Skeletal muscle tissue (tissue), 7 donors: ENCODE results near the gene PCDH9.

- PRO-cap, 3 experiments, result no peak in any of the 3 experiments
- RAMPAGE, long total RNA, result no peak
- RRBS, 2 experiments, result no CpG with 5 or more reads among the region's 6 CpGs
These were observed 1289.2 kb downstream of the PCDH9 start for GRCh38 chr13:65940883-65941401.

DNA sequence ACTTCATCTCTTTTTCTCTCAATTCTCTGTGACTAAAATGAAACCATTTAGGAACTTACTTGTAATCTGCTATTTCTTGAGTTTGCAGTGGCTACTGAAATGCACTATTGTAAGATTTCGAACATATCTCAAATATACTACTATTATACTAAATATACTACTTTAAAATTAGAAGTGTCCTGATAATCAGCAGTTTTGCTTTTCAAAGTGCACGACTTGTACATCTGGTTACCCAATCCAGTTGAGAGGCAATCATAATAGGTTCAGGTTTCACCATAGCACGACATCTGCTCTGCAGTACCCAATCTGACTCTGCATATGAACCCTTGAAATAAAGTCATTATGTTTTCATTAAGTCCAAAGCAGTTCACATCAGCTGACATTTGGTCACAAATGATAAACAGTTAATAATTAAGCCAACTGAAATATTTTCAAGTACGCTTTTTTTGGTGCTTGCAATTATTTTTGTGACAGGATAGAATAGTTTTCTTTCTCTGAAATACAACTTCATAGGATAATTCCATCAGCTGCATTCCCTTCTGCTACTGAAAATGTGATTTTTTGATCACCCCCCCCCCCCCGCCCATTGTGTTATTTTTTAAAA lies 90.6 kb downstream of the PCDH9 start:
- PRO-cap, 3 experiments, result no peak in any of the 3 experiments
- RAMPAGE, long total RNA, result no peak
- RRBS, 2 experiments, result no CpG with 5 or more reads among the region's 5 CpGs

DNA sequence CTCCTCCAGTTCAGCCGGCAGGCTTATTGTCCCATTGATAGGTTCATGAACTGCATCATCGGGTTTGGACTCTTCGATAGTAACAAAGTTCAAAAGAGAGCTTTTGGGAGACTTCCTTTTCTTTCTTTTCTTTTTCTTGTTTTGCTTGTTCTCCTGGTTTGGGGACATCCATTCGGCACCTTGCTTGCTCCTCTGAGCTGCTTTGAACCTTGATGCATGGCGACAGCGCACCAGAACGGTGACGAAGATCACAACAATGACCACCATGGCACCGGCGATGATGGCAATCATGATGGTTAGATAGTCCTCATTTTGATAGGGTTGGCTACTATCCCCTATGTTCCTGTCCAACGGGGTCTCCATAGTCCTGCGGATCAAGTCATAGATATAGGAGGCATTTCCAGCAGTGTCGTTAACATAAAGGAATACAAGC lies 4.4 kb downstream of the PCDH9 start:
- PRO-cap, 3 experiments, result no peak in any of the 3 experiments
- RAMPAGE, long total RNA, result no peak
- RRBS, 2 experiments, result no CpG with 5 or more reads among the region's 13 CpGs

- PRO-cap, 3 experiments, result peak in 3 of 3 experiments; most common plus-strand start chr13:67230551 (in 2); most common minus-strand start chr13:67230331 (in 2)
- RAMPAGE, long total RNA, result start-site peak on the minus strand at chr13:67230291-67230336, 87 and 43 reads in 2 replicates
- RRBS, 2 experiments, result 2% methylated on average over 37 to 38 of the region's 63 CpGs
These were observed at the start of gene PCDH9 for GRCh38 chr13:67229919-67230778. PCDH9 (minus strand) TSS chr13:67230336.

- PRO-cap, 3 experiments, result no peak in any of the 3 experiments
- RAMPAGE, long total RNA, result no peak
- RRBS, 2 experiments, result no CpG with 5 or more reads among the region's 8 CpGs
These were observed 886.7 kb downstream of the KLHL1 start for GRCh38 chr13:69221481-69222058.

GRCh38 chr13:71865742-71866855 lies 905 bp downstream of the DACH1 start:
- PRO-cap, 3 experiments, result no peak in any of the 3 experiments
- RAMPAGE, long total RNA, result no peak
- RRBS, 2 experiments, result 2% methylated on average over 36 of the region's 103 CpGs

DNA sequence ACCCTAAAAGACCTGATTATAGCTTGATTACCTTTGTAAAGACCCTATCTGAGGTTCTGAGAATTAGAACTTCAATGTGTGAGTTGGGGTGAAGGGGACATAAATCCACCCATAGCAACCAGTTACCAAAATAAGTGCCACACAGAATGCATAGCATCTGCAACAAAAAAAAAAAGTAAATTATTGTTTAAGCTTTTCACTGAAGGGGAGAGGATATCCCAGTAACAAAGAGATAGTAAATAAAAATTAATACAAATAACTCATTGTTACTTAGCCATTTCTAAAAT lies 175.2 kb downstream of the MZT1 start:
- PRO-cap, 3 experiments, result no peak in any of the 3 experiments
- RAMPAGE, long total RNA, result no peak

- PRO-cap, 3 experiments, result no peak in any of the 3 experiments
- RAMPAGE, long total RNA, result no peak
- RRBS, 2 experiments, result no CpG with 5 or more reads among the region's 1 CpG
These were observed 4.2 kb downstream of the KLF5 start for GRCh38 chr13:73063081-73063366.

DNA sequence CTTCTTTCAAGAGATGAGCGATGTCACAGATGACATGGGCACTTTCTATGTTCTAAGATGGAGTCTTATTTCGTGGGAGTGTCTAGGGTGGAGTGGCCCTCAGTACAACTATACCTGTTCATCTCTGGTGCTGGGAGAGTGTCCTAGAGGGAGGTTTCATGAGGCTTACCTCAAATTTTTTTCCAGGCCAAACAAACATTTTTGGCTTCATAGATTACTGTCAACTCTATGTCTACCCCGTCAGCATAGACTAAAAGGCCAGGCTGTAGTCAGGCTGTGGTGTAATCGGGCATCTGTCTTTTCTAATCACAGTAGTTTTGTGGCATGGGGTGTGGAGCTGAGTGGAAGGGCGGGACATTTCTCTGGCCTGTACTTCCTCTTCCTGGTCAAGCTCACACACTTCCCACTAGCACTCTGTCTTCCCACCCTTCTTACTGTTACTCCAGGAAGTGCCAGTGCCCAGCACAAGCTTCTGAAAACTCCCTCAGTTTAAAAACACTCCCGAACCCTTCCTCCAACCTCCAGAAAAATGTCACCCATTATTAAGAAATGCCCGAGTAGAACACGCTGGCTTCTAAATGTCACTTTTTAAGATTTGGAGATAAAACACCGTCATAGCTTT lies 229.7 kb downstream of the KLF5 start:
- PRO-cap, 3 experiments, result no peak in any of the 3 experiments
- RAMPAGE, long total RNA, result no peak
- RRBS, 2 experiments, result no CpG with 5 or more reads among the region's 9 CpGs

DNA sequence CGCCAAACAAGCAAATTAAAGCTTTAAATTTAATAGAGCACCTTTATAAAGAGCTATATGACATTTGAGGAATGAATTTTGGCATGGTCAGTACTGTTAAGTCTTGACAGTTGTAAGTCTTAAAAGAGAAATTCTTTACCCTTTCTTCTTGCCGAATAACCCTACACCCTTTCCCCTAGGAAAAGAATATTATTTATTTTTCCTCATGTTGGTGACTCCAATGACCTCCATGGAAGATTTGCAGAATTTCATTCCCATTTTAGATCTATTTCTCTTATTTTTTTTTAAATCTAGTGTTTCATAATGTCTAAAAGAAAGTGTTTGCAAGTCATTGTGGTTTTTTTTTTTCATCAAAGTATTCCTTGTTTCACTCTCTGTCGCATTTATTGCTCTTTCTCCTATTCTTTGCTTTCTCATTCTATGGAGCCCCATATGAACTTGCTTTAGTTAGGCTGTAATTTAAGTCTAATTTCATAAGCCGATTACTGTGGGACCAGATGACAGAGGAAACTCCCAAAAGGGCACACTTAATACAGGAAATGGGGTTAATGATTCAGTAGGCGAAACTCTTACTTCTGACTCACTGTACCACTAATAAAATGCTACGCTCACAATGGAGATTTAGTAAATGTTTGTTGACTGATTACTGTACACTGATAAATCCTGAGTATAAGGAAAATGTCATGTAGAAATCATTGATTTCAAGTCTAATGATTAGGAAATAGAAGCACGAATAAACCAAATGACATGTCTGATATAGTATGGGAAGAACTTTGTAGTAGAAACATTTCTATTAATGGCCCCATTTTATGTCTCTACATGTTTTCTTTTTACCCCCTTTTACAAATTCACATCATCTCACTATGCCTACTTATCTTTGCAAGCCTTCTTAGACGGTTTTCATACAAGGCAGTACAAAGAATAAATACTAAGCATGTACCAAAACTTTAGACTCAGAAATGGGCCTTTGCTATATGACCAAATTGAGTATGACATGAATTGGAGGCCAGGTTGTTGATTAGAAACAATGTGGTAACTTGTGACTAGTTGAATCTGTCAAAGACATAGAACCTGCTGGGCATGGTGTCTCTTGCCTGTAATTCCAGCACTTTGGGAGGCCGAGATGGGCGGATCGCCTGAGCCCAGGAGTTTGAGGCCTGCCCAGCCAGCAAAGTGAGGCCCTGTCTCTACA lies 276.4 kb downstream of the KLF5 start:
- PRO-cap, 3 experiments, result no peak in any of the 3 experiments
- RAMPAGE, long total RNA, result no peak
- RRBS, 2 experiments, result no CpG with 5 or more reads among the region's 11 CpGs

GRCh38 chr13:73399494-73399693 lies 340.6 kb downstream of the KLF5 start:
- PRO-cap, 3 experiments, result no peak in any of the 3 experiments
- RAMPAGE, long total RNA, result no peak

DNA sequence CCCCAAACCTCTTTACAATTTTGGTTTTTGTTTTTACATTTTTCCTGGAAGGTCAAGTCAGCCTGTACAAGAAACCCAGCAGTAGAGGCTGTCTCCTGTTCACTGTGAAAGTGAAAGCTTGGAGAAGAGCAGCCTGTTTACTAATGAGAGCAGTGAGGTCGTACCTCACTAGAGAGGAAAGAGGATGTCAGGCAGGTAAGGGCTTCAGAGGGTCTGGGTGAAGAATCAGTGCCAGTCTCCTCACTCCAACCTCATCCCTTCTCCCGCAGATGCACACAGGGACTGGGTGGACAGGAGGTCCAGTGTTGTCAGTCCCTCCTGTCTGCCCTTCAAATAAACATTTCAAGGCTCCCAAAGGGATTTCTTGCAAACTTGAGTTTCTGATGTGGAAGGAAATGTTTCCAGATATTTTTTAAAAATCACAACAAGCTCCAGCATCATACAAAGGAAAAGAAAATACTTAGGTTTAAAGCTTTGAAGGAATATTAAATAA lies 462.5 kb downstream of the KLF5 start:
- PRO-cap, 3 experiments, result no peak in any of the 3 experiments
- RAMPAGE, long total RNA, result no peak
- RRBS, 2 experiments, result no CpG with 5 or more reads among the region's 2 CpGs

DNA sequence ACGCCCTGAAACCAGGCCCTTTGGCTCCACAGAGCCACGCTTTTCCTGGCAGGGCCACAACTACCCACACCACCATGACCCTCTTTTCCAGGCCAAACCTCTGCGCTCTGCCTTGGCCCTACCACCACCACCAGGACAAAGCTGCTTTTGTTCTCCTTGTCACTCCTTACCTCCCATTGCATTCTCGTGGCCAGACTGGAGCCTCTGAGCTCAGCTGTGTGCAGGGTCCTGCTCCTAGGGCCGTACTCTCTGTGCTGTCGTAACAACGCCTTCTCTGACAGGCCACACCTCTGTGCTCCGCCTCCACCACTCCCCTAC lies 602.8 kb downstream of the KLF5 start:
- PRO-cap, 3 experiments, result no peak in any of the 3 experiments
- RAMPAGE, long total RNA, result no peak
- RRBS, 2 experiments, result no CpG with 5 or more reads among the region's 8 CpGs

DNA sequence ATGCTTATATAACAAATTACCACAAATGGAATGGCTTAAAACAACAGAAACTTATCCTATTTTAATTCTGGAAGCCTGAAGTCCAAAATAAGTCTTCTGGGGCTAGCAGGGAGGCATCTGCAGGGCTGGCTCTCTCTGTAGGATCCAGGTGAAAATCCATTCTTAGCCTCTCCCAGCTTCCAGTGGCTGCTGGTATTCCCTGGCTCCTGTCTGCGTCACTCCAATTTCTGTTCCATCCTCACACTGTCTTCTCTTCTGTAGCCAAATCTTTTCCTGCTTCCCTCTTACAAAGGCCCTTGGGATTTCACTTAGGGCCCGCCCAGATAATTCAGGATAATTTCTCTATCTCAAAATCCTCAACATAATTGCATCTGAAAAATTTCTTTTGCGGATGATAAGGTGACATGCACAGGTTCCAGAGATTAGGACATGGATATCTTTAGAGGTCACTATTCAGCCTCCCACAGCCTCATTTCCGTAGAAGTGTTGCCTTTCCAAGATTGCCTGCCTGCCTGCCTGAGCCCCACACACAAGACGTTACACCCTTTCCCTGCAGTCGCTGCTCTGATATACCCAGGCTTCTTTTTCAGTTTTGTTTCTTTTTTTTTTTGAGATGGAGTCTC lies 856.2 kb downstream of the KLF5 start:
- PRO-cap, 3 experiments, result no peak in any of the 3 experiments
- RAMPAGE, long total RNA, result no peak
- RRBS, 2 experiments, result no CpG with 5 or more reads among the region's 6 CpGs

GRCh38 chr13:73933910-73934489 lies 875.2 kb downstream of the KLF5 start:
- PRO-cap, 3 experiments, result no peak in any of the 3 experiments
- RAMPAGE, long total RNA, result no peak
- RRBS, 2 experiments, result no CpG with 5 or more reads among the region's 5 CpGs

- PRO-cap, 3 experiments, result no peak in any of the 3 experiments
- RAMPAGE, long total RNA, result no peak
- RRBS, 2 experiments, result no CpG with 5 or more reads among the region's 2 CpGs
These were observed 575.6 kb downstream of the TBC1D4 start for GRCh38 chr13:74906420-74906773.

GRCh38 chr13:75219748-75220115 lies 262.2 kb downstream of the TBC1D4 start:
- PRO-cap, 3 experiments, result no peak in any of the 3 experiments
- RAMPAGE, long total RNA, result no peak
- RRBS, 2 experiments, result 2 to 3% methylated on average over 10 of the region's 21 CpGs

DNA sequence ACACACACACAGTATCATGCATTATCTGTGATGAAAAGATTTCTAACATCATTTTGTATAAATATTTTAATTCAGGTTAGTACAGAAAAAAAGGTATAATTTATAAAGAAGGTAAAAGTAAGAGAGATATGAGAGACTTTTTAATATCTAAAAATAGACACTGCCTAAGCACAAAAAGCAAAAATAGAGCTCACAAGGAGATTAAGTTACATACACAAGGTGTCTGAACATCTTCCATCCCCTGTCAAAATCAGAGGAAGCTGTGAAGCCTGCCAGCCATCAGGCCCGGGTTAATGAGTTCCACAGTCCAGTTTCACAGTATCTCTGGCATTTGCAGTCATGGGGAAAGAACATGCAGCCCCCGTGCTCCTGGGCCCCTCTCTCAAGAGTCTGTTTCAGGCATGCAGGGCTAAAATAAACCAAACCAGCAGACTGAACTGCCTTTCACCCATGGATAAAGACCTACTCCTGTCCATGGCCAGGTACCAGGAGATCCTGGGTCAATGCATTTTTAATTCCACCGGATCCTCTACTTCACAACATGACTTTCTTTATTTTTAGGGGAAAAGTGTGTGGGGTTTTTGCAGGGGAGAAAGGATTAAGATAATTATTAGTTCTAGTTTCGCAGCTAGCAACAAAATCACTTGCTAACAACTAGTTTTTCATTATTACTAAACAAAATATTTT lies 79.1 kb downstream of the TBC1D4 start:
- PRO-cap, 3 experiments, result peak in 1 of 3 experiments; most common plus-strand start position 247 of the sequence (in 1)
- RAMPAGE, long total RNA, result no peak
- RRBS, 2 experiments, result no CpG with 5 or more reads among the region's 4 CpGs

GRCh38 chr13:75773184-75773757 lies 137.1 kb downstream of the LMO7 start:
- PRO-cap, 3 experiments, result no peak in any of the 3 experiments
- RAMPAGE, long total RNA, result no peak
- RRBS, 2 experiments, result no CpG with 5 or more reads among the region's 4 CpGs

GRCh38 chr13:75828876-75829261 lies 192.7 kb downstream of the LMO7 start:
- PRO-cap, 3 experiments, result no peak in any of the 3 experiments
- RAMPAGE, long total RNA, result no peak
- RRBS, 2 experiments, result no CpG with 5 or more reads among the region's 6 CpGs